Testis (tissue), 5 donors: ENCODE measurements around a stretch of chr4.

- PRO-cap, 3 experiments: no peak in any of the 3 experiments
- RAMPAGE, long total RNA, 2 experiments: no peak in any of the 2 experiments
- RRBS: no CpG with 5 or more reads among the region's 6 CpGs
These were observed 11.7 kb downstream of the HNRNPD start for GRCh38 chr4:82361900-82362701.

DNA sequence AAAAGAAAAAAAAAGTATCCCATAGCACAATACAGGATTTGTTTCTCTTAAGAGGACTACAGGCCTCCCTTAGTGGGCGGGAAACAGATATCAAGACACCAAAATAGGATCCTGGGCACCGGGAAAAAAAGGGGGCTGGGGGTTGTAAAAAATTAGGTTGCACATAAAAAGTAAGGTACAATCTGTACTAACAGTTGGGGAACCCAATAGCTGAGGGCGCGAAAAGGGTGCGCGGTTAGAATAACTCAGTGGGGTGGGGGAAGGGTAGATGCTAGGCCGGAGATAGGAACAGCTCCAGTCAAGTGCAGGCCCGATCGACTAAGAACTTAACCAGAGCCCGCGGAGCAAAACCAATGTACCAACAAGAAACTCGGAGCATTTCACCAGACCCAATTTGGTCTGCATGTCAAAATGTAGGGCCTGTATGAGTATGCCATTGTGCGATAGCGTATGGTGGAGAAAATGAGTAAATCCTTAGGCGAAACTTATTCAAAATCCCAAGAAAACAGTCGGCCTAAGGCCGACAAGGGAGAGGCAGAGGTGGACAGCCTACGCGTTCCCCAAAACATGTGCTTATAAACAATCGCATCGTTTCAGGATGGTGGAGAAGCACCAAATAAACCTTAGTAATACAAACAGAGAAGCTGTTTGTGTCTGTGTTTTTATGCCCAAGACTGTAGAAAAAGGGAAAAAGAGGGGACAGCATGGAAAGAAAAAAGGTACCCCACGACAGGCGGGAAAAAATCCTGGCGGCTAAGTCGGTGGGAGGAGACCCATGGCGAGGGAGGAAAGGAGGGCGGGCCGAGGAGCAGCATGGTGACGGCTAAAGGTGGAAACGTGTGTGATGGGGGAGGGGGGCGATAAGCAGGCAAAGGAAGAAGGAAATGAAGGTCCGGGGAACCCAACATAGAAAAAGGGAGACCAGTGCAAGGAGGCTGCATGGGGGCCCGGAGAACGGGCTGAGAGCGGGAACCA lies 1.1 kb downstream of the HNRNPD start:
- PRO-cap, 3 experiments: peak in 3 of 3 experiments; most common plus-strand start position 804 of the sequence (in 2); most common minus-strand start position 825 of the sequence (in 1)
- RAMPAGE, long total RNA, 2 experiments: no peak in any of the 2 experiments
- RRBS: 6% methylated on average over 2 of the region's 35 CpGs

GRCh38 chr4:82421019-82421793 lies 9.1 kb downstream of the HNRNPDL start:
- PRO-cap, 3 experiments: no peak in any of the 3 experiments
- RAMPAGE, long total RNA, 2 experiments: no peak in any of the 2 experiments
- RRBS: no CpG with 5 or more reads among the region's 9 CpGs

DNA sequence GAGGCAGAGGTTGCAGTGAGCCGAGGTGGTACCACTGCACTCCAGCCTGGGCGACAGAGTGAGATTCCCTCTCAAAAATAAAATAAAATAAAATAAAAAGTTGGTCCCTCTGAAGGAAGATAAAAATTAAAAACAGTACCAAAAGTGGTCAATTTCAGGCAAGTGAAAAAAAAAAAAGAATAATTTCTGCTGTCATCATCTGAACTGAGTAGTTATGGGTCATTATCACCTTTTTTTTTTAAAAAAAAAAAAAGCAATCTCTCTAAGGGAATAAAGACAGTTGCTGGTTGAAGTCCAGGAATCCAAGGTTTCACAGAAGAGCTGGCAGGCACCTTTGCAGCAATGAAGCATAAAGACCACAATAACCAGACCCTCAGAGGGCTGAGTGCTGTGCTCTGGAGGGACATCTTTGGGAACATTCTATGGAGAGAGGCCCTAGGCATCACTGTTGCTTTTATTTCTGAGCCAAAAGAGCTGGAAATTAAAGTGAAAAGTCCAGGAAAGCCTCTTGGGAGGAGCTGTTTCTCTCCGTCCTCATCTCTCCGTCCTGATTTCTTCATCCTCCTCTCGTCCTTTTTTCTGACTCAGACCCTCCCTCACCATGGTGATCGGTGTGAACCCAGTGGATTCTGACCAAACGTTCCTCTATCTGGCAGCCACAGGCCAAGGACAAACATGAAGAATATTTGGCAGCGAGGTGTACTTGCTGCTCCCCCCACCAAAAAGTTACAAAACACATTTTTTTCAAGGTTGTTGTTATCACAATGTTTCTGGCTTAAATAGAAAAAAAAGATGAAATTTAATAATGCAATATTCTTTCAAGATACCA lies 80.5 kb downstream of the SCD5 start:
- PRO-cap, 3 experiments: peak in 3 of 3 experiments; most common minus-strand start position 549 of the sequence (in 3)
- RAMPAGE, long total RNA, 2 experiments: no peak in any of the 2 experiments
- RRBS: no CpG with 5 or more reads among the region's 8 CpGs

GRCh38 chr4:82730973-82731640 lies 67.5 kb downstream of the SCD5 start:
- PRO-cap, 3 experiments: no peak in any of the 3 experiments
- RAMPAGE, long total RNA, 2 experiments: no peak in any of the 2 experiments
- RRBS: no CpG with 5 or more reads among the region's 8 CpGs

GRCh38 chr4:83108072-83108470 lies 6.5 kb downstream of the PLAC8 start:
- PRO-cap, 3 experiments: no peak in any of the 3 experiments
- RAMPAGE, long total RNA, 2 experiments: no peak in any of the 2 experiments
- RRBS: no CpG with 5 or more reads among the region's 15 CpGs

DNA sequence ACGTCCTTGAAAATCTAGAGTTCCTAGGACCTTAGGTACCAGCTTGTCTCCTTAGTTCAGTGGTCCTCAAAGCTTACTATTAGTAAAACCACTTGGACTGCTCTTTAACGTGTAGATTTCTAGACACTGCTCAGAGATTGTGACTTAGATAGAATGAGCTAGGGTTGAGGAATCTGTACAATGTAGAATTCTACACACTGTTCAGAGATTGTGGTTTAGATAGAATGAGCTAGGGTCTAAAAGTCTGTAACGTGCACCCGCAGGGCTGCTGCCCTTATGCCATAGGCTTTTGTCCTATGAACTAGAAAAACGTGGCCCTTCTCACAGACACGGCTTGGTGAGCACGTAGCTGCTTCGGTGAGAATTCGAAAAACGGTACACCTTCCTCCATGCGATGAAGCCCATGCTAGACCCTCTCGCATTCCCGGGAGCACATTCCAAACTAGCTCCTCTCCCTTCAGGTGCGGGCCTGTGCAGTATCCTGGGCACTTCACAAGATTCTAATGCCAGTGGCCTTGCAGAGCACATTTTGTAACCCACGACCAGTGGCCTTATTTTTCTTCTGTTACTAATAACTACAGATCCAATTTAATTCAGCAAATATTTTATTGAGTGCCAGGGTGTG lies 1.5 kb downstream of the PLAC8 start:
- PRO-cap, 3 experiments: no peak in any of the 3 experiments
- RAMPAGE, long total RNA, 2 experiments: no peak in any of the 2 experiments
- RRBS: no CpG with 5 or more reads among the region's 15 CpGs

GRCh38 chr4:83283582-83284049 lies 982 bp downstream of the COQ2 start:
- PRO-cap, 3 experiments: peak in 1 of 3 experiments; most common plus-strand start chr4:83284003 (in 1)
- RAMPAGE, long total RNA, 2 experiments: no peak in any of the 2 experiments
- RRBS: no CpG with 5 or more reads among the region's 12 CpGs

GRCh38 chr4:84496640-84497588 lies 2.2 kb downstream of the NKX6-1 start:
- PRO-cap, 3 experiments: no peak in any of the 3 experiments
- RAMPAGE, long total RNA, 2 experiments: no peak in any of the 2 experiments
- RRBS: 2% methylated on average over 15 of the region's 66 CpGs

DNA sequence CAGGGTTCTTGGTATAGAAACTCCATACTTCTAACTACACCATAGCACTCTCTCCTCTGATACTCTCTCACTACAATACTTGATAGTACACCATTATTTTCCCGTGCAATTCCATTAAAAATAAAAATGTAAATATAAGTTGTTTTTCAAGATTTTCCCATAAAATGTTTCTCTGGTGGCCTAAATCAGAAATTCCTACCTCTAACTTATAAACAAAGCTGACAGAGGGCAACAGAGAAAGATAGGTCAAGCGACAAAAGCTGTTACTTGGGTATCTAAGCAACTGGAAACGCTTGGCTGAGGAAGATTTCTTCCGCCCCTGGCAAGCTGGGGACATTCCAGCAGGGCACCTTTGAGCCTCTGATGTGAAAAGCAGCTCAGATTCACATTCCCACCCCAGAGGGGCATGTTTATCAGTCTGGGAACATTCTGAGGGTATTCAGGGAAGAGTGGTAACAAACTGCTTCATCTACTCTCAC lies 3.6 kb upstream of the CDS1 start:
- PRO-cap, 3 experiments: no peak in any of the 3 experiments
- RAMPAGE, long total RNA, 2 experiments: no peak in any of the 2 experiments
- RRBS: no CpG with 5 or more reads among the region's 4 CpGs

GRCh38 chr4:84683203-84683843 lies 100.4 kb downstream of the CDS1 start:
- PRO-cap, 3 experiments: no peak in any of the 3 experiments
- RAMPAGE, long total RNA, 2 experiments: no peak in any of the 2 experiments
- RRBS: no CpG with 5 or more reads among the region's 6 CpGs

- PRO-cap, 3 experiments: no peak in any of the 3 experiments
- RAMPAGE, long total RNA, 2 experiments: no peak in any of the 2 experiments
- RRBS: no CpG with 5 or more reads among the region's 1 CpG
These were observed 156.6 kb downstream of the CDS1 start for GRCh38 chr4:84739541-84739879.

DNA sequence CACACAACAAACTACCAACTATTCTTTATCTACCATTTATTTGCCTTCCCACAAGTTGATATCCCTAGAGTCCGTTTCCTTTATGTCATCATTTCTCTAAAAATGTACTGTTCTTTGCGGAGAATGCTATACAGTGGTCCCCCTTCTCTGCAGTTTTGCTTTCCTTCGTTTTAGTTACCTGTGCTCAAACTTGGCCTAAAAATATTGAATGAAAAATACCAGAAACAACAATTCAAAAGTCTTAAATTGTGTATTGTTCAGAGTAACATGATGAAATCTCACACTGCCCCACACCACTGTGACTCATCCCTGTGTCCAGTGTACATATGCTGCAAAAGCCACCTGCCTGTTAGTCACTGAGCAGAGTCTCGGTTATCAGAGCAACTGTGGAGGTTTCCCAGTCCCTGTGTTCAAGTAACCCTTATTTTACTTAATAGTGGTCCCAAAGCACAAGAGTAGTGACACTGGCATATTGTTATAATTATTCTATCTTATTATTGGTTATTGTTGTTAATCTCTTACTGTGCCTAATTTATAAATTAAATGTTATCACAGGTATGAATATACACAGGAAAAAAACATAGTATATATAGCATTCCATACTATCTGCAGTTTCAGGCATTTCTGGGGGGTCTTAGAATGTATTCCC lies 152.1 kb downstream of the WDFY3 start:
- PRO-cap, 3 experiments: no peak in any of the 3 experiments
- RAMPAGE, long total RNA, 2 experiments: no peak in any of the 2 experiments
- RRBS: no CpG with 5 or more reads among the region's 4 CpGs

DNA sequence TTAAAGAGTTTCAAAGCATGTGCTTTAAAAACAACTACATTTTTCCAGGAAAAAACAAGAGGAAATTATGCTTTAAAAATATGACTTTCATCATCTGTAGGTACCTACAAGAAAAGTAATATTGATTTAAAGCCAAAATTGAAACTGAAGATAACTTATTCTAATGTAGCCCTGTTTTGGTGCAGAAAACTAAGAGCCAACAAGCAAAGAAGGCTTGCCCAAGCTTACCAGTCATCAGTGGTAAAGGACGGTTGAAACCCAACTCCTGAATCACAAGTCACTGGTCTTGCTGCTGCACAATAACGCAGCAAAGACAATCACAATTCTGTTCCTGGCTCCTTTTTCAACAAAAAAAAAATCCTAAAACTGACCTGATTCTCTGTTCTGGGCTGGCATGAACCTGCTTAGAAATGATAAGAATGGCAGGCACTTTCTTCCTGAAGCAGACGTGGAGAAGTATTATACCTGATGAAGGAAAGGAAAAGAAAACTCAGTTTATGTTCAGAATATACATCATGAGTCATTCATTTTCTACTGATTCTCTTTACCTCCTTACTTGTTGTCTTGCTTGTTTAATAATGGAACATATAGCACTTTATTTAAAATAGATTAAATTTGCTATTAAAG lies 34.5 kb downstream of the WDFY3 start:
- PRO-cap, 3 experiments: no peak in any of the 3 experiments
- RAMPAGE, long total RNA, 2 experiments: no peak in any of the 2 experiments
- RRBS: no CpG with 5 or more reads among the region's 3 CpGs

DNA sequence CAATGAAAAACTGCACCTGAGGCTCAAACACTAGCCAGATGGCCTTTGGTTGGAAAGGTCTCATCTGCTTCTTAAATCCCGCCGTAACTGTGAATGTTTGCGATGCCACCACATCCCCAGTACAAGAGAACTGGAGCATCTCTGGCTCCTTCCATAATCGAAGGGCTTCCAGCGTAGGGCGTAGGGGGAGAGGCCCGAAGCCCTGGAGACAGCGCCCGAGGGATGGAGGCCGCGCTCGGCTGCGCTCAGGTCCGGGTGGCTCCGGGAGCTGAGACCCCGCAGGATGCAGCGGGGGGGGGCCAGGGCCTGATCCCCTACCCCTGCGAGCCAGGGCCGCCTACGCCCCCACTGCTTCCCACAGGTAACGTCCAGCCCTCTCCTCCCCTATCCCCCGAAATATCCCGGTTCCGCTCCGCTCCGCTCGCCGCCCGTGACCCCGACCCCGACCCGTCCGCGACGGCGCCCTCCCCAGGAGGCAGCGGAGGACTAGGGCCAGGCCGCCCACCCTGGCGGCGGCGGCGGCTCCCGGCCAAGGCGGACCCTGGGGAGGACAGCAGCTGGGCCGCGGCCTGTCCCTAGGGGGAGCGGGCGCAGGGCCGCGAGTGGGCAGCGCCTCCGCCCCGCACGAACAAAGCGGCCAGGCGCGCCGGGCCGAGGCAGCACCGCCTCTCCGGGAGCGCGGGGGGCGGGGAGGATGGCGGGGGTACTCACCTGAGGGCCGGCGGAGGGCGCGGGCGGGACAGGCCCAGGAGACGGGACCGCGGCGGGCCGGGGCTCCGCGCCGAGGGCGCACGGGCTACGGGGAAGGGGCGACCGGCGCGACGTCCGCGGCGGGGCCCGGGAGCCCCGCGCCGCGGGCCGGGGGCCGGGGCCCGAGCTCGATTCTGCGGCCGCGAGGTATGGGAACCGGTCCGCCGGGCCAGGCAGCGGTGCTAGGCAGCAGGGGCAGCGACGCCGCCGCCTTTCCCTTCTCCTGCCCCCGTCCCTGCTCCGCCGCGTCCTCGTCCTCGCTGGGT lies 684 bp downstream of the WDFY3 start:
- PRO-cap, 3 experiments: peak in 3 of 3 experiments; most common plus-strand start position 926 of the sequence (in 3); most common minus-strand start position 630 of the sequence (in 3)
- RAMPAGE, long total RNA, 2 experiments: start-site peak on the plus strand in 2 of 2 experiments, centred at positions 209 to 305 of the sequence, 17 to 35 reads per replicate
- RRBS: 2% methylated on average over 31 of the region's 115 CpGs

GRCh38 chr4:85780463-85781241 lies 305.7 kb downstream of the ARHGAP24 start:
- PRO-cap, 3 experiments: no peak in any of the 3 experiments
- RAMPAGE, long total RNA, 2 experiments: no peak in any of the 2 experiments
- RRBS: no CpG with 5 or more reads among the region's 4 CpGs

- PRO-cap, 3 experiments: peak in 3 of 3 experiments; most common plus-strand start chr4:86595657 (in 1); most common minus-strand start chr4:86595608 (in 3)
- RAMPAGE, long total RNA, 2 experiments: no peak in any of the 2 experiments
- RRBS: no CpG with 5 or more reads among the region's 9 CpGs
These were observed 1.4 kb downstream of the PTPN13 start for GRCh38 chr4:86595495-86595908.

DNA sequence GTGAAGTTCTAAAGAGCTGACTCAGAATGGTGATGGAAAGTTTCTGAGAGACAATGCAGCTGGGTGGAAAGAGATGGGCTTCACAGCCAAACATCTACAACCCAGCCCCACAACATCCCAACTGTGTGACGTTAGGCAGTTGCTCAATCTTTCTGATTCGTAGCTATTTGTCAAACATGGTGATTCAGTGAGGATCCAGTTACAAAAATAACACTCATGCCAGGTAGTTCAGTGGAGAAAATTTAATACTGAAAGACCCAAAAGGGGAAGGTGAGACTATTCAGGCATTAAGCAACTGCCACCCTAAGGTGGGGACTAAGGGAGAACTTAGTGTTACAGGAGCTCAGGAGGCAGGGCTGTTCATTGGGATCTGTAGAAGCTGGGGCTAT lies 6.9 kb upstream of the AFF1 start:
- PRO-cap, 3 experiments: no peak in any of the 3 experiments
- RAMPAGE, long total RNA, 2 experiments: no peak in any of the 2 experiments
- RRBS: no CpG with 5 or more reads among the region's 2 CpGs

- PRO-cap, 3 experiments: no peak in any of the 3 experiments
- RAMPAGE, long total RNA, 2 experiments: no peak in any of the 2 experiments
- RRBS: no CpG with 5 or more reads among the region's 6 CpGs
These were observed 33.5 kb downstream of the AFF1 start for GRCh38 chr4:86968233-86968856.

GRCh38 chr4:86971522-86972345 lies 36.9 kb downstream of the AFF1 start:
- PRO-cap, 3 experiments: no peak in any of the 3 experiments
- RAMPAGE, long total RNA, 2 experiments: no peak in any of the 2 experiments
- RRBS: no CpG with 5 or more reads among the region's 3 CpGs